Measurements from ENCODE around the genes CCL1, FNDC8, SLFN12 and C17orf50.

DNA sequence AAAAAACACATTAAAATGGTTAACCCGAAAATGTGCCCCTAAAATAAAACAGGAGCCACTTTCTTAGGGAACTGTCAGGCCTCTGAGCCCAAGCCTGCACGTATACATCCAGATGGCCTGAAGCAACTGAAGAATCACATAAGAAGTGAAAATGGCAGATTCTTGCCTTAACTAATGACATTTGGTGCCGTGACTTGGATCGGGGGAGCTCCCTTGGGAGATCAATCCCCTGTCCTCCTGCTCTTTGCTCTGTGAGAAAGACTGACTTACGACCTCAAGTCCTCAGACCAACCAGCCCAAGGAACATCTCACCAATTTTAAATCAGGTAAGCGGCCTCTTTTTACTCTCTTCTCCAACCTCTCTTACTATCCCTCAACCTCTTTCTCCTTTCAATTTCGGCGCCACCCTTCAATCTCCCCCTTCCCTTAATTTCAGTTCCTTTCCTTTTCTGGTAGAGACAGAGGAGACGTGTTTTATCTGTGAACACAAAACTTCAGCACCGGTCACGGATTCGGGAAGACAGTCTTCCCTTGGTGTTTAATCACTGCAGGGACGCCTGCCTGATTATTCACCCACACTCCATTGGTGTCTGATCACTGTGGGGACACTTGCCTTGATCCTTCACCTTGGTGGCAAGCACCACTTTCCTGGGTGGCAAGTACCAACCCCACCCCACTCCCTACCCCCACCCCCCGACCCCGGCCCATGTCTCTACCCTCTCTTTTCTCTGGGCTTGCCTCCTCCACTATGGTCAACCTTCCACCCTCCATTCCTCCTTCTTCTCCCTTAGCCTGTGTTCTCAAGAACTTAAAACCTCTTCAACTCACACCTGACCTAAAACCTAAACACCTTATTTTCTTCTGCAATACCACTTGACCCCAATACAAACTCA, 103.8 kb downstream of the MYO1D start:
- PRO-cap = no peak

DNA sequence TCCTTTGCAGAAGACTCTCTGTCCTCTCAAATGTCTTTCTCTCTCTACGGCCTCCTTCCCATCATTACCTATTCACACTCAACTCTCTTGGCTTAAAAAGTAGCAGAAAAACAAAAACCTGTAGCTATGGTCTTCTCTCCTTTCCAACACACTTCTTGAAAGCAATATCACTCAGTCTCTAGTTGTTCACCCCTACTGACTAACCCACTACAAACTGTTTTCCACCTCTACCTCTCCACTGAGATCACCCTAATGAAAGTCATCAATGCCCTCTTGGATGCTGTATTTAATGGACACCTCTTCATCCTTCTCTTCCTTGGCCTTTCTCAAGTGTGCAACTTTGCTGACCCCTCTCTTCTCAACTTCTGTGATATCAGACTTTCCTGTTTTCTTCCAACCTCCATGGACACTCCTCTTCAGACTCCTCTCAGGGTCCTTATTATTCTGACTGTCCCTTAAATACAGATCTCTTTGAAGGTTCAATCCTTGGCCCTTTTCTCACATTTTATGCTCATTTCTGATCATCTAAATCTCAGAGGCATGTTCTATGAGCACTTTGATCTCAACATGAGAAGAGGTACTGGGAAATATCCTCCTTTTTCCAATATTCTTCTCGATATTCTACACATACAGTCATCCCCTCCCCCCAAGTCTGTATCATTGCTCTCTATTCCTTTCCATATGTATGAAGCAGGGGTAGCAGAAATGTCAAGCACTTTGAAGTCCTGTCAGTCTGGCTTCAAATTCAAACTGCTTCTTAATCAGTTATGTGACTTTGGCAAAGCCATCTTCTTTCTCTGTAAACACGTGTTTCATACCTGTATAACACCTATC, 20.4 kb downstream of the MYO1D start:
- PRO-cap = no peak

DNA sequence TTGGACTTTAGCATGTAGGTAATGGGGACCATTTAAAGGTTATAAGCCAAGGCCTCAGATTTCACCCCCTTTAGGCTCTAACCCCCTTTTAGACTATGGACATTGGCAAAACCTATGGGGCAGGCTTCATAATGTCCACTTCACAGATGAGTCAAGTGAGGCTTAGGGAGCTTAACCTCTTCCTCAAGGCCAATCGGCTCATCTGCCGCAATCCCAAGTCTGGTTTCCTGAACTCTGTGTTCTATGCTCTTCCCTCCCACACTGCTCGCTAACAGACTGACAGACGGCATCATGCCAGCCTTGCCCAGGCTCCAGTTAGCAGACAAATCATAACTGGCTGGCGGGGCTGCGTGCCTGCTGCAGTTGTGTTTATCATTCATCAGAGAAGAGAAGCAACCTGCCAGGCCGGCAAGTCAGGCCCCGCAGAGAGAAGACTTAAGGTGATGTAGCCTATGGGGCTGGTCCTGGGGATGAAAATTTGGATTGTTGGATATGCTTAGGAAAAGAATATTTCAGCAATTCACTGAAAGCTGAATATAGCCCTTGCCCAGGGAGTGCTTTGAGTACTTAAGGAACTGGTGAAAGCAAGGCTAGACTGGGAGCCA, 216.2 kb upstream of the ASIC2 start:
- PRO-cap = no peak

DNA sequence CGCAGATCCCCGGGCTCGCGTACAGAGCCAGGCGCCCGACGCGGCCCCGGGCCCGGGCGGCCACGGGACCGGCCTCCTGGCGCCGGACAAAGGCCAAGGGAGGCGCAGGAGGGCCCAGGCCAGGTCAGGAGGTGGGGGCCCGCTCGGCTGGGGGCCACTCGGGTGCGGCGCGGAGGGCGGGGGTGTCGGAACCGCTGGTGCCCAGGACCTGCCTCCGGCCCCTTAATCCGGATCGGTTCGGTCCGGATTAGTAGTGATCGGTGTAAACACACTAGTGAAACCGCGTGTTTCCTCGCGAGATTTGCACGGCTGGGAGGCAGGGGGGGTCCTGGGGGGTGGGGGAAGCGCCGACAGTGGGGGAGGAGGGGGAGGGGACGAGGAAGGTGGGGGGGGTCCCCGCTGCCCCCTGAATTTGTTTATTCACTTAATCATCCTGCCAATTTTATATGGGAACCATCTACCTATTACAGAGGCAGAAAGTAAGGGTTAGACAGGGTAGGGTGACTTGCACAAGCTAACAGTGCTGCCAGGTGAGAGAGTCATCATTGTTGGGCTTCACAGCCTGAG, 214.9 kb upstream of the CCL2 start:
- PRO-cap = no peak

GRCh38 chr17:34362937-34363601, at the start of gene CCL1:
TSS of gene CCL1 (minus strand) at chr17:34363233.
- PRO-cap = no peak

DNA sequence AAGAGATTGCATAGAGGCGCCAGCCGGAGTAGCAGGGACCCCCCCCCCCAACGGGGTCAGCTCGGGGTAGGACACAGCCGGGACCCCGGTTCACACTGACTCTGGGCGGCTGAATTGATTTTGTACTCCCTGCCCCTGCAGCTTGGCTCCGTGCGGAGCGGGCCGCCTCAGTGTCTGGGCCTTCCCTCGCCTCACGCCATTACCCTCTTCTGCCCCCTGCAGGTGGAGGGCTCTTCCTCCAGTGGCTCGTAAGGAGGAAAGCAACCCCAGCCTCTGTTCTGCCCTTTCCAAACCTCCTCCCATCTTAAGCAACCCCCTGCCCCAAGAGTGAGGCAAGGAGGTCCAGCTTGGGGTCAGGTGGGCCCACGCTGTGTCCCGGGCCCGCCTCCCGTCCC, 58.8 kb downstream of the TMEM132E start:
- PRO-cap = no peak

GRCh38 chr17:34989219-34989840, 9.0 kb downstream of the LIG3 start:
- PRO-cap = no peak

- PRO-cap = no peak
Observed at GRCh38 chr17:35021470-35022173, 41.3 kb downstream of the LIG3 start.

- PRO-cap = no peak
Observed at GRCh38 chr17:35044693-35045358, 18.7 kb downstream of the RFFL start.

DNA sequence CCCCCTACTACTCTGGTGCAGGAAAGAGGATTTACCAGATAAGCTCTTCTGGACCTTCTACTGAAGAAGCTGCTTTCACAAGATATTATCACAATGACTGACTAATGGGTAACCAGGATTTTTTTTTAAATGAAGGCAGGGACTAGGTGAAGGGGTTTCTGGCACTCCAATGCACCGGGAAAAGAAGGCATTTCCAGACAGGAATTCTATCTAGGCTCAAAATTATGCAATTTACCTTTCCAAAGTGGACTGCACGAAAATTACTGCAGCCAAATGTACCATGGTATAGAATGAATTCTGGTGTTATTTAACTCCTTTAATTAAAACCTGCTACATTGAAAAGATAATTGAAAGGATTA, 16.5 kb downstream of the RFFL start:
- PRO-cap = no peak

GRCh38 chr17:35087528-35088363, 24.2 kb upstream of the RFFL start:
- PRO-cap = no peak

GRCh38 chr17:35121448-35121706, at the start of gene FNDC8:
TSS of gene FNDC8 (plus strand) at chr17:35121615.
- PRO-cap = no peak

GRCh38 chr17:35214710-35215214, 20.6 kb upstream of the SLC35G3 start:
- PRO-cap = no peak

DNA sequence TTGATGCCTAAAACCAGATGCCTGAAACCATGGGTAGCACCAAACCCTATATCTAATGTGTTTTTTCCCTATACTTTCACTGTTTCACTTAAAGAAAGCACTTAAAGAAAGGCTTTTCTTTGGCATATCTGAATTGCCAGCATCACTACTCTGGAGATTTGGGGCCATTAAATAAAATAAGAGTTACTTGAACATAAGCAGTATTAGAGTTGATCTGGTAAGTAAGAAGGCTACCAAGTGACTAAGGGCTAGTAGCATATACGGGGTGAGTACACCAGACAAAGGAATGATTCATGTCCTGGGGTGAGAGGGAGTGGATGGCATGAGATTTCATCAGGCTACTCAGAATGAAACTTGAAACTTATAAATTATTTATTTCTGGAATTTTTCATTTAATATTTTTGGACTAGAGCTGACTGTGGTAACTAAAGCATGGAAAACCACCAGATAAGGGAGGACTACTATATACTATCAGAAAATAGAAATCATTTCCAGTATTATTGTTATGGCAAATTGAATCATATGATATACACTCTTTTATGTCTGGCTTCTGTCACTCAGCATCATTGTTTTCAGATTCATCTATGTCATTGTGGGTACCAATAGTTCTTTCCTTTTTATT, 2.3 kb downstream of the SLFN5 start:
- PRO-cap = no peak

GRCh38 chr17:35432132-35432789, at the start of gene SLFN12:
TSS of gene SLFN12 (minus strand) at chr17:35432500.
- PRO-cap = unidirectional peak, plus-strand start at chr17:35432748

DNA sequence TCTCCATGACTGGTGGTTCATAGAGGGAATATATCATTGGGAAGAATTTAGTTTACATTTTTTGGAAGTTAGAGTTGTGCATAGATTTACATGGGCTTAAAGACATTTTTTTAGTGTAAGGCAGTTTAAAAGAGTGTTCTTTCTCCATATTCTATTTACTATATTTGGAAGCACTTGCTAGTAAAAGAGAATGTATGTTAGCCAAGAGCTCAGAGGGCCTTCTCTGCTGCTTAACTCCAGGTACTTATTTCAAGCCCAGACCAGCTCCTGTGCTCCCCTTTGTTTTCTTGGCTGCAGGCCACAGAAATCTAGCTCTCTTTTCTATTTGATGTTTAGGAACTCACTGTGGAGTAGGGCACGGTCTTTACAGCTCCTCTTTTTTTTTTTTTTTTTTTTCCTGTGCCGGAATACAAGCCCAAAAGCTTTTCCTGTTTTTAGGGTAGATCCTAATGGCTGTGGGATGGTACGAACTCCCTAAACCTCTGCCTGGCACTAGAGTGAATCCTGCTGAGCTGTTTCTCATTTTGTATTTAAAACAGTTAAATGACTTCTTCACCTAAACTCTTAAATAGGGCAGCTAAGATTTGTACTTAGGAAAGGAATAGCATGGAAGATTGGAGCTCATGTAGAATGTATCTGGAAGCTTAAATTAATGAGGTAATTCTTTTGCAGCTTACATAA, 20.4 kb downstream of the AP2B1 start:
- PRO-cap = no peak

- PRO-cap = no peak
Observed at GRCh38 chr17:35608080-35608559, 21.0 kb downstream of the AP2B1 start.

DNA sequence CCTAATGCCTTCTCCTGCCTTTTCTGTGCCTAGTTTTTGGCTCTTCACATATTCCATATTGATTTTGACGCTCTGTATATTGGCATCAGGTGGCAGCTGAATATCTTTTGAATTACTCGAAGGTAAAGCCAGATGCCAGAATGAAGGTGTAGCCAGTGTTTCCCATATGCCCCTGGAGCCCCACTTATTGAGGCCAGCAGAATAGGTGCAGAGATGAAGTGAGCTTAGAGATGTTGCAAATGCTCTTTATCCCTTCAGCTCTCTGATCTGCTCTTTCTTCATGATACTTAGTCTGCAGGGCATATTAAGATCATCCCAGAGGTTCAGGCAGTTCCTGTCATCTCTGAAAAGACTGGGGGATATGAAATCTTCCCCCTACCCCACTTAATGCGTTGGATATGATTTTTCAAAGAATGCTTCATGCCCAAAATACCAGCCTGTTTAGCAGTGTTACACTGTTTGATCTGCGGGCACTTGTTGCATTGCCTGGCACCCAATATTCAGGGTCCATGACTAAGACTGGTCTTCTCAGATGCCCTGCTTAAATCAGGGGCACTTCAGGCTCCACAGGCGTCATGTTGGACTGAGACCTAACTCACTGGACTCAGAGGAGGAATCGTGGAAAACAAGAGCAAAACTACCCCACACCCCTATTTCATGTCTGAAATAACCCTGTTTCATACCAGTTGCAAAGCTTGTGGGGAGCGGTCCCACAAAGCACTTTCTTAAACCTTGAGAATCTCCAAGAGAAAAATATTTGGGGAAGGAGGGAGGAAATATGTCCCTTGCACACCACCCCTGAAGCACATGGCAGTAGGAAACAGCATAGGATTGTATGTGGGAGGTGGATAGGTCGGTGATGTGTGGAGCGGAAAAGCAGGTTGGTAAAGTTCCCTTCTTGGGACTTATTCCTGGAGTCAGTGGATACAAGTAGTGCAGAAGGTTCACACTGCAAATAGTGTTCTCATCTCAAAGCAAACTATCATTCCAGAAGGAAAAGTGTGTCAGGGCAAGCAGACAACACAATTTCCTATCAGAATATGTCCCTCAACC, 6.3 kb upstream of the RASL10B start:
- PRO-cap = no peak

DNA sequence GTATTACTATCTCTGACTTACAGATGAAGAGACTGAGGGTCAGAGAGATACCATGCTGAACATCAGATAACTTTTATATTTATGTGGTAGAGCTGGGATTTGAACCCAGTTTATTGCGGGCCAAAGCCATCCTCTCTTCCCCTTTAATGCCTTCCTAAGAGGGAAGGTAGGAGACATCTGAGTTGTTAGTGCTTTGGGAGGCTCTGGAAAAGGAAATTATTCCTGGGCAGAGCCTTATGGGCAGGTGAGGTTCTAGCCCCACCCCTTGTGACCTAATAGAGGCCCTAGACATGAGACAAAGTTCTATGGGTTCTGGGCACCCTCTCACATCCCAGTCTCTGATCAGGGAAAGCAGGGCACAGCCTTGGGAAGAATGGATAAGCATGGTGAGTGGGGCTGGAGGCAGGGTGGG, at the start of gene C17orf50:
Gene C17orf50, plus strand, starts transcription at position 319 of the 412 bp plus-strand sequence.
- PRO-cap = no peak

GRCh38 chr17:35774332-35775172, 13.9 kb downstream of the C17orf50 start:
- PRO-cap = unidirectional peak, plus-strand start at chr17:35774778

All from ascending aorta (tissue), 1 donor.